Testis (tissue), 5 donors: ENCODE measurements around a stretch of chr11.

DNA sequence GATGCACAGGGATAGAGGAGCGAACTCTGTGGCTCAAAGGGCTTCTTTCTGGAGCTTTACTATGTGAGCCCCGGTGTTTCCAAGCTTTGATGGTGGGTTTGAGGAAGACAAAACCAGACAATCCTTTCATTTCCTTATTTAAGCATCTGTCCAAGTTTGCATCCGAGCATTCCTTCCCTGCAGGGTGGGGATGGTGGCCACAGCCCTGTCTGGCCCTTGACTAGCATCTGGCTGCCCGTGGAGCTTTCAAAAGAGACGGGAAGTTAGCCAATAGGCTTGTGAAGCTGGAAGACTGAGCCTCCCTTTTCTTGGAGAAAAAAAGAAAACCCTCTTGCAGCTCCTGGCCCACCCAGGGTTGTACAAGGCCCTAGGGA, 60.5 kb downstream of the MICAL2 start:
- PRO-cap, 3 experiments, result peak in 2 of 3 experiments; most common plus-strand start position 270 of the sequence (in 1); most common minus-strand start position 222 of the sequence (in 2)
- RAMPAGE, long total RNA, 2 experiments, result no peak in any of the 2 experiments
- RRBS, result no CpG with 5 or more reads among the region's 5 CpGs

- PRO-cap, 3 experiments, result no peak in any of the 3 experiments
- RAMPAGE, long total RNA, 2 experiments, result no peak in any of the 2 experiments
- RRBS, result no CpG with 5 or more reads among the region's 5 CpGs
These were observed 69.2 kb downstream of the MICAL2 start for GRCh38 chr11:12179443-12180088.

DNA sequence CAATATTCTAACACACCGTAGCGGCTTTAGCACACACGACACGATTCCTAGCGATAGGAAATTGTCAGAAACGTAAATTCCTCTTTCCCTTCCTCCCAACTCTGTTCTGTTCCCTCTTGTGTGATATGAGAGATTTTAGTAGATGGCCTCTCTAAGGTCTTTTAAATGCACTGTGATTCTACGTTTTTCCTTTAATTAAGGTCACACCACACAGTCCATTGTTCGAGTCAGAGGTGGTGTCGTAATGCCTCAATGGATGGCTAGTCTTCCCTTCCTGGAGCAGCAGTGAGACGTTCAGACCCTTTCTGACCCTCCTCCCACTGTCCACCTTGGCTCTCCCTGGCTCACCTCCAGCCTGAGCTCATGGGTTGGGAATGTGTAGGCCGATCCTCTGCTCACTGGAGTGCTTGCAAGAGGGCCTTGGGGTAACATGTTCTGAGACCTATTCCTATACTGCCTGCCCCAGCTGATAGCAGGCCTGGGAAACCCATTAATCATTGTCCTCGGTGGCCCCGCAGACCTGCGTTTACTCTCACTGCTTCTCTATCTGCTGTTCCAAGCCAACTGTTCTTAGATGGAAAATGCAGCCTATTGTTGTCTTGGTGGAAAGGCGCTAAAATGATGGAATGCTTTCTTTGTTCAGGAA, 72.2 kb downstream of the MICAL2 start:
- PRO-cap, 3 experiments, result no peak in any of the 3 experiments
- RAMPAGE, long total RNA, 2 experiments, result no peak in any of the 2 experiments
- RRBS, result no CpG with 5 or more reads among the region's 15 CpGs

GRCh38 chr11:12226875-12227177, 116.4 kb downstream of the MICAL2 start:
- PRO-cap, 3 experiments, result no peak in any of the 3 experiments
- RAMPAGE, long total RNA, 2 experiments, result no peak in any of the 2 experiments
- RRBS, result no CpG with 5 or more reads among the region's 7 CpGs

GRCh38 chr11:12237618-12238158, 127.3 kb downstream of the MICAL2 start:
- PRO-cap, 3 experiments, result no peak in any of the 3 experiments
- RAMPAGE, long total RNA, 2 experiments, result no peak in any of the 2 experiments
- RRBS, result no CpG with 5 or more reads among the region's 6 CpGs

DNA sequence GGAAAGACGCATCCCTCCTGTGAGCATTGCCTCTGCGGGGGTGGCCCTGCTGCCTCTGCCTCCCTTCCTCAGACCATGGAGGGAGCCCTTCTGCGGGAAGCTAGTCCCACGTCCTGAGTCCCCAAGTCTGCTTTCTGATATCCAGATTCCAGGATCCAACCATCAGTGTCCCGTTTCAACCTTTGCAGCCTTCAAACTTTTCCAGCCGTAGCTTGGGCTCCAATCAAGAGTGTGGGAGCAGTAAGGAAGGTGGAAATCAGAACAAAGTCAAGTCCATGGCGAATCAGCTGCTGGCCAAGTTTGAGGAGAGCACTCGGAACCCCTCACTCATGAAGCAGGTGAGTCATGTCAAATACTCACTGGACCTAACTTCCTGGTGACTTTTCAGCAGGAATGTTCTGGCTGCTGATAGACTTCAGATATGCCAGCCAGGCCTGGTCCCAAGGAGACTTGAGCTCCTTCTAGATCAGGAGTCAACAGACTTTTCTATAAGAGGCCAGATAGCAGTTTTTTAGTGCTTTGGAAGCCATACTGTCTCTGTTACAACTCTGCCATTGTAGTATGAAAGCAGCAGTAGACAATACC, 128.9 kb downstream of the MICAL2 start:
- PRO-cap, 3 experiments, result no peak in any of the 3 experiments
- RAMPAGE, long total RNA, 2 experiments, result no peak in any of the 2 experiments
- RRBS, result no CpG with 5 or more reads among the region's 8 CpGs

DNA sequence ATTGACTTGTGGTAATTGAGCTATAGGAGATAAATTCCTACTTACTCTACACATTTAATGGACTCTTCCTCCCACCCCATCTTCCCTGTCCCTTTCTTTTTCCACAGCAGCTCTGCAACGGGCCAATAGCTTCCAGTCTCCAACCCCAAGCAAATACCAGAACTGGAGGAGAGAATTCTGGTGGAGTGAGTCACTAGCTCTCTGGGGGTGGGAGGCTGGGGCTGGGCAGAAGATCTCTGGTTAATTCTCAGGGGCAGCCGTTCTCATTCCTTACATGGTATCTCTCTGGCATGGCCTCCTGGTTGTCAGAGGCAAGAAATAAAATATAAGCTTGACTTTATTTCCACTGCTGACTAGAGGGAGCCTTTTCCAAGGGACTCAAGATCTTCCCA, 90.4 kb upstream of the PARVA start:
- PRO-cap, 3 experiments, result peak in 1 of 3 experiments; most common plus-strand start position 196 of the sequence (in 1); most common minus-strand start position 155 of the sequence (in 1)
- RAMPAGE, long total RNA, 2 experiments, result no peak in any of the 2 experiments
- RRBS, result no CpG with 5 or more reads among the region's 2 CpGs

- PRO-cap, 3 experiments, result no peak in any of the 3 experiments
- RAMPAGE, long total RNA, 2 experiments, result no peak in any of the 2 experiments
- RRBS, result no CpG with 5 or more reads among the region's 1 CpG
These were observed 57.8 kb downstream of the PARVA start for GRCh38 chr11:12435244-12435468.

- PRO-cap, 3 experiments, result no peak in any of the 3 experiments
- RAMPAGE, long total RNA, 2 experiments, result no peak in any of the 2 experiments
- RRBS, result no CpG with 5 or more reads among the region's 4 CpGs
These were observed 126.0 kb upstream of the TEAD1 start for GRCh38 chr11:12548154-12548688.

GRCh38 chr11:12680272-12681350, 6.4 kb downstream of the TEAD1 start:
- PRO-cap, 3 experiments, result peak in 3 of 3 experiments; most common plus-strand start chr11:12680475 (in 1); most common minus-strand start chr11:12680422 (in 3)
- RAMPAGE, long total RNA, 2 experiments, result no peak in any of the 2 experiments
- RRBS, result no CpG with 5 or more reads among the region's 23 CpGs

- PRO-cap, 3 experiments, result no peak in any of the 3 experiments
- RAMPAGE, long total RNA, 2 experiments, result no peak in any of the 2 experiments
- RRBS, result no CpG with 5 or more reads among the region's 3 CpGs
These were observed 15.1 kb downstream of the TEAD1 start for GRCh38 chr11:12689285-12689683.

GRCh38 chr11:12767024-12767345, 92.8 kb downstream of the TEAD1 start:
- PRO-cap, 3 experiments, result no peak in any of the 3 experiments
- RAMPAGE, long total RNA, 2 experiments, result no peak in any of the 2 experiments
- RRBS, result no CpG with 5 or more reads among the region's 1 CpG

GRCh38 chr11:12897796-12898276, 111.3 kb upstream of the RASSF10 start:
- PRO-cap, 3 experiments, result no peak in any of the 3 experiments
- RAMPAGE, long total RNA, 2 experiments, result no peak in any of the 2 experiments
- RRBS, result no CpG with 5 or more reads among the region's 5 CpGs

GRCh38 chr11:13010880-13011636, 1.9 kb downstream of the RASSF10 start:
- PRO-cap, 3 experiments, result no peak in any of the 3 experiments
- RAMPAGE, long total RNA, 2 experiments, result no peak in any of the 2 experiments
- RRBS, result 4% methylated on average over 10 of the region's 33 CpGs

- PRO-cap, 3 experiments, result no peak in any of the 3 experiments
- RAMPAGE, long total RNA, 2 experiments, result no peak in any of the 2 experiments
- RRBS, result no CpG with 5 or more reads among the region's 6 CpGs
These were observed 14.3 kb downstream of the BTBD10 start for GRCh38 chr11:13448515-13449299.

GRCh38 chr11:13962964-13963888, 703 bp downstream of the SPON1 start:
- PRO-cap, 3 experiments, result no peak in any of the 3 experiments
- RAMPAGE, long total RNA, 2 experiments, result no peak in any of the 2 experiments
- RRBS, result 1% methylated on average over 24 of the region's 79 CpGs

- PRO-cap, 3 experiments, result no peak in any of the 3 experiments
- RAMPAGE, long total RNA, 2 experiments, result no peak in any of the 2 experiments
- RRBS, result no CpG with 5 or more reads among the region's 5 CpGs
These were observed 2.8 kb downstream of the SPON1 start for GRCh38 chr11:13965200-13965916.

- PRO-cap, 3 experiments, result no peak in any of the 3 experiments
- RAMPAGE, long total RNA, 2 experiments, result no peak in any of the 2 experiments
- RRBS, result no CpG with 5 or more reads among the region's 2 CpGs
These were observed 13.6 kb downstream of the RRAS2 start for GRCh38 chr11:14345401-14345731.

- PRO-cap, 3 experiments, result no peak in any of the 3 experiments
- RAMPAGE, long total RNA, 2 experiments, result no peak in any of the 2 experiments
- RRBS, result no CpG with 5 or more reads among the region's 3 CpGs
These were observed 43.9 kb downstream of the COPB1 start for GRCh38 chr11:14455544-14456213.

GRCh38 chr11:14509025-14509502, 9.5 kb upstream of the COPB1 start:
- PRO-cap, 3 experiments, result no peak in any of the 3 experiments
- RAMPAGE, long total RNA, 2 experiments, result no peak in any of the 2 experiments
- RRBS, result no CpG with 5 or more reads among the region's 4 CpGs